H7 (cell line): Measurements from ENCODE around the genes OLA1, WIPF1, EVX2 and HOXD13.

- RAMPAGE, long total RNA: no peak
Measured at GRCh38 chr2:172438242-172438436, 10.8 kb downstream of the ITGA6 start.

- RAMPAGE, long total RNA: no peak
Measured at GRCh38 chr2:172465507-172466040, 38.2 kb downstream of the ITGA6 start.

DNA sequence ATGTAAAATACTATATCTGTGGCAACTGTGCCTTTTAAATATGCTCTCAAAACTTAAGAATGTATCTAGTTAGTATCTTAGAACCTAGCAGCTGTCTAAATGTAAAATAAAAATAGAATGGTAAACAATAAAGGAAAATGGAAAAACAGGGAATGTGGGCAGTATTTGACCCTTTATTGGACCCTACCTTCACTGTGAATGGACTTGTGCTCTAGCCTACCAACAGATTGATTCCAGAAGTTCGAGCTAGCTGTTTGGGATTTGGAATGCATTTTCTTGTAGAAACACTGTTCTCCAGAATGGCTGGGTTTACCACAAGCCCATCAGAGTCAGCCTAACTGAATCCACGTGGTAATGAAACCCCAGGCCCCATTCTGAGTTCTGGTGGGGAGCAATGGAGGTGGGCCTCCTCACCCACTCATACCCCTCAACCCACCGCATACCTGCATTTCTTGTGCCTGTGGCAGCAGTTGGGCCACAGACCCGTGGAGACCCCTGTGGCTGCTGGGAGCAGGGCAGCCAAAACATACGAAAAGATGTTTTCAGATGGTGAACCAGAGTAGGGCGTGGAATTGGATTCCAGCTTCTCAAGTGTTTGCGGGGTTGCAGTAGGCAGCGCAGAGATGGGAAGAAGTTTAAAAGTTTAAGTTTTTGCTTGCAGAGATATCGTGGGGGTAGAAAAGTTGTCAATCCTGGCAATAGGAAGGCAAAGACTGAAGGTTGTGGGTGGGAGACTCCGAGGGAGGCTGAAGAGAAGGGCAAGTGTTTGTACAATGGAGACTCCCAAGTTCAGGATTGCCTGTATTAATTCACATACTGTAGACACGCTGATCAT is 50.9 kb downstream of the ITGA6 start:
- RAMPAGE, long total RNA: no peak

GRCh38 chr2:172783052-172783503 is 47.4 kb downstream of the RAPGEF4 start:
- RAMPAGE, long total RNA: no peak

DNA sequence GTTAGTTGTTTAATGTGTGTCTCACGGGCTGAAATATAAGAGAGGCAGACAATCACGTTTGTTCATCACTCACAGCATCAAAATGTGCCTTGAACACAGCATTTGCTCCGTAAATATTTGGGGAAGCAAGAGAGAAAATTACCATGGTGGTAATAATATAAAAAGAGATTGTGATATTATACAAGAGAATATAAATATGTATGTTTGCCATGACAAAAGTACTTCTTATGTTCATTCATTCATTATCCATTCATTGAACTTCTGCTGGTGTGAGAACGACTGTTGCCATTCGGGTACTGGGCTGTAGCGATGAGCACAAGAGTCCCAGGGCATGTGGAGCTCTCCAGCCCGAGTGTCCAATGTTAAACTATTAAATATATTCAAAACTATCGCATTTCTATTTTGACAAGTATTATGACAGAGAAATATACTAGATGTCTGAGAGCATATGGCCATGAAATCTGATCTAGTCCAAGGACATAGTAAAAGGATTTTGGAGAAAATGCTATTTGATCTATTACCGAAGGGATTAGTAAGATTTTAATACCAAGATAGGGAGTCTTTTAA is 136.4 kb downstream of the MAP3K20 start:
- RAMPAGE, long total RNA: no peak

GRCh38 chr2:173991880-173992570 is 26.9 kb upstream of the SP3 start:
- RAMPAGE, long total RNA: no peak

- RAMPAGE, long total RNA: no peak
Measured at GRCh38 chr2:174071968-174072631, 106.9 kb upstream of the SP3 start.

DNA sequence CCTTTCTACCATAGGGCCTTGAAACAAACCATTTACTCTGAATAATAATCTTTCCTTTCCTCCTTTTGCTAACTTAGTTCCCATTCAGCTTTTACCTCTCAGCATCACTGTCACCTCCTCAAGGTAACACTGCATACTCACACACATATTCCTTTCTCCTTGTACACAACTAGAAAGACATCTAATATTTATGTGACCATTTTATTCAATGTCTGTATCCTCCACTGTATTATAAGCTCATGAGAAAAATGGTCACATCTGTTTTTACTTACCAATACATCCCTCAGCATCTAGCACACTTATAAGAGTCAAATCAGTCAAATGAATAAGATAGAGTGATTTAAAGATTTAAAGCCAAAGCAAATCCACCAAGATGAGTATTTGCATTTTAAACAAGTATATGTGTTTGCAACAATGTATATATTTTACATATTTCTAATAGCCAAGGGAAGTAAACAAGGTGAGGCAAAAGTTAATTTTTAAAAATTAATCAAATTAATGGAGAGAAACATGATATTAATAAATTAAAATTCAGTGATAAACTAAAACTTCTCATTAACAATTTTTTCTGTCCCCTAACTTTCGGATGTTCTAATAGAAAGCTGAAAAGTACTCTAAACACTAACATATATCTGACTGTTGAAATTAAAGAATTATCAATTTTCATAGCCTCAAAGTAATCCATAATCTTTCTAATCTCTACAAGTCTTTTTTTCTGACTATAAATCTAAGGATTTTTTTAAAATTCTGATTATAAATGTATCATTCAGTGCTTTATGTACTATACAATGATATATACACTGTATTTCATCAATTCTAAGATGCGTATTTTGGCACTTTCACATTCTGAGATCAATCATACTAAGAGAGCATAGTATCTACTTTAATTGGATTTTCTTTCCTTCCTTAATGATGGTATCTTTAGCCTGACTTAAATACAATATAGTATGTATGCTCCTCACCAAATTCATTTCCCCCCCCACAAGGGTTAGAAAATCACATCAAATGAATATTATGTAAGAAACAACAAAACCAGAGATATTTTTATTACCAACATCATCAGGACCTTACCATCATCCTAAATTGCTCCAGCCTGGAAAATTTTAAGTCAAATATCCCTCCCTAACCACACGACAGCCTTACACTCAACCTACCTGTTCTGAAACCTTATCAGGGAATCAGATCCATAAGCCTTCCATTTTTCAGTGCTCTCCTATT is 27.6 kb downstream of the OLA1 start:
- RAMPAGE, long total RNA: no peak

GRCh38 chr2:174247667-174248890 is at the start of gene OLA1:
Gene OLA1, minus strand, starts transcription at chr2:174248532.
- RAMPAGE, long total RNA: start-site peak on the minus strand at chr2:174248473-174248582, 614 reads

DNA sequence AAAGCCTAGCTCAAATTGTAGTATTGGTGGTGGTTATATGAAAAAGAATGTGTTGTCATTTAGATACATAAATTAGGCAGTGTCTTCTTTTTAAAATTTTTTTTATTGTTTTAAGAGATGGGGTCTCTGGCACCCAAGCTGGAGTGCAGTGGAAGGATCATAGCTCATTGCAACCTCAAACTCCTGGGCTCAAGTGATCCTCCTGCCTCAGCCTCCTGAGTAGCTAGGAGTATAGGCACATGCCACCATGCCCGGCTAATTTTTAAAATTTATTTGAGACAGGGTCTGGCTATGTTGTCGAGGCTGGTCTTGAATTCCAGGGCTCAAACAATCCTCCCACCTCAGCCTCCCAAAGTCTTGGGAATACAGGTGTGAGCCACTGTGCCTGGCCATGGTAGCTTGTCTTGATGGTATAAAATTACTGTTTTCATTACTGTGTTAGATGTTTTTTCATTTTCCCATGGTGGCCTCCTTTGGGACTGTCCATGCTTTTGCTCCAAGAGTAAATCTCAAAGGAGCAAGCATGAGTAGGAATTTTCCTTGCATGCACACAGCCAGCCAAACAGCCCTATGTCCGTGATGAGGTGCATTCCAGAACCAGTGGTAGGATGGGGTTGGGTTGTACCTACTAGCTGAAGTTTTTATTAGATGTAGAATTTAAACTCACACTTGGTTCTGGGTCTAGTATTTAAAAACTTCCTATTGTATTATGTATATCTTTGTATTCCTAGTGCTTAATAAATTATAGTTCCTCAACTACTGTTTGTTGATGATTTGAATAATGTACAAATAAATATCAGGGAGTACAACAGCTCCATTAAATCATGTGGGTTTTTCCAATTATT is 42.1 kb downstream of the WIPF1 start:
- RAMPAGE, long total RNA: no peak

DNA sequence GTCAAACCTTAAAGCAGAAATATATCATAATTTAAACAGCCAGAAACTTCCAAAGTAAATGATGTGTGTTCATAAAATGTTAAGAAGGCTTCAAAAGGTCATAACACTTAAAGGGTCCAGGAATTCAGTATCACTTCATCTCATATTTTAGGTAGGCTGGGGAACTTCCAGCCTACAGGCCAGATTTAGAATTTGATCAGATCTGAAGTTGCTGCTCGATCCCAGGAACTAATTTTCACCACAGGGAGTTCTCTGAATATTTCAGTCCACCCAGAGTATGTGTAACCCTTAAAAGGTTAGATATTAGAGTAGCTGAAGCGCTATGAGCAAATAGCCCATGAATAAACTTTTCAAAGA is 1.7 kb downstream of the WIPF1 start:
- RAMPAGE, long total RNA: no peak

DNA sequence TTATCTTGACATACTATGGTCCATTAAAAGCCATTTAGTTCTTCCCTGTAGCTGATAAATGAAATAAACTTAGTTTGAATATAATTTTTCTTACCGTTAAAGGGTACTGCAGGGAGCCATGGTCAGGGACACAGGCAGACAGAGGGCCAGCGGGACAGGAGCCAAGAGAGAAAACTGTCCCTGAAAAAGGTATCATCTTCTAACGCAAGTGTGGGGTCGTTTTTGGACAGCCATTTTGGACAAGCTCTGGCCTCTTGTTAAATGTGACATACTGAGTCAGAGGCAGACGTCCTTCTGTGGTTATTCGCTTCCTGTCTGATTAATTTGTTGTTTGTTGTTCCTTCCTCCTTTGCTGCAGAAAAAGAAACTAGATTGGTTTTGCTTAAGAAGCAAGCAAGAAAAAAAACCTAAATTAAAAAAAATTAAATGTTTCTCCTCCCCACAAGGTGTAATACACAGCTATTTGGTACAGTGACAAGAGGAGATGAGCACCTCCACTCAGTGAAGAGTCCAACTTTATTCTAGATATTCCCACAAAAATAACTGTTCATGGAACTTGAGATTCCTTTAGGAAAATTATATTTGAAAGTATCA is at the start of gene WIPF1:
Gene WIPF1, minus strand, starts transcription at position 298 of the 594 bp plus-strand sequence.
- RAMPAGE, long total RNA: no peak

- RAMPAGE, long total RNA: no peak
Measured at GRCh38 chr2:174608145-174608867, 10.7 kb upstream of the WIPF1 start.

DNA sequence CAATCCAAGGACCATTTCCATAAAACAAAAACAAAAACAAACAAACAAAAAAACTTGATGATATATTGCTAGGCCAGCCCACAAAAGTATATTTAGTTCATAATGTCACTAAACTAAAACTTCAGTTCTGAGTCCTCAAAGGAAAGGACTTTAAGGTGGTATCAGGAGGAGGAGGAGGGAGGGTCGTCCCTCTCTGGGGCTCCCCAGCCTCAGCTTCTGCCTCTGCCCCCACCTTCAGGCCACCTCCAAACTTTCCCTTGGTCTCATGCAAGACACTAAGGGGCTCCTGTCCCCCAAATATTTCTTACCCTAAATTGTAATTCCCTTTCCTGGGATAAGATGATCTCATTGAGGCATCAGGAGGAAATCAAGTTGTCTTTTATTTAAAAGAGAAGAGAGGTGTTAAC is 13.7 kb upstream of the WIPF1 start:
- RAMPAGE, long total RNA: no peak

- RAMPAGE, long total RNA: no peak
Measured at GRCh38 chr2:174655558-174655970, 58.0 kb upstream of the WIPF1 start.

DNA sequence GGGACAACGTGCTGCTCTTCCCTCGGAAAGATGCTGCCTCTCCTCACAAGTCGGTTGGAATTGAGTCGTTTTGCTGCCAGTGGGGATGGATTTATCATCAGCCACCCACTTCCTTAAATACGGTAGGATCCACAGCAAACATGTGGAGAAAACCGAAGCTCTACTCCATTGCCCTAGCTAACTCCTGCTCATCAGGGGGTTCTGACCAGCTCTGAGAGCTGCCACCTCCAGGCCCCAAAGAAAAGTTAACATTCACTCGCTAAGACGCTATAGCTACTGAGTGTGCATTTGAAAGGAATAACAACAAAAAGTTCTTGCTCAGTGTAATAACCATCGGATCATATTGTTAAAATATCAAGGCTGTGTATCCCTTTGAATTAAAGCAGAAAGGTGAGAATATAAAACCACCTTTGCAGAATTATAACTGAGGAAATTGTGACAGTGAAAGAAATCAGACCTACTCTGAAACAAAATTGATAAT is 80.8 kb downstream of the CHRNA1 start:
- RAMPAGE, long total RNA: no peak

GRCh38 chr2:175048353-175048876 is 43.2 kb upstream of the CHN1 start:
- RAMPAGE, long total RNA: no peak

- RAMPAGE, long total RNA: no peak
Measured at GRCh38 chr2:176083693-176084335, at the start of gene EVX2. Gene EVX2, minus strand, starts transcription at chr2:176083962.

DNA sequence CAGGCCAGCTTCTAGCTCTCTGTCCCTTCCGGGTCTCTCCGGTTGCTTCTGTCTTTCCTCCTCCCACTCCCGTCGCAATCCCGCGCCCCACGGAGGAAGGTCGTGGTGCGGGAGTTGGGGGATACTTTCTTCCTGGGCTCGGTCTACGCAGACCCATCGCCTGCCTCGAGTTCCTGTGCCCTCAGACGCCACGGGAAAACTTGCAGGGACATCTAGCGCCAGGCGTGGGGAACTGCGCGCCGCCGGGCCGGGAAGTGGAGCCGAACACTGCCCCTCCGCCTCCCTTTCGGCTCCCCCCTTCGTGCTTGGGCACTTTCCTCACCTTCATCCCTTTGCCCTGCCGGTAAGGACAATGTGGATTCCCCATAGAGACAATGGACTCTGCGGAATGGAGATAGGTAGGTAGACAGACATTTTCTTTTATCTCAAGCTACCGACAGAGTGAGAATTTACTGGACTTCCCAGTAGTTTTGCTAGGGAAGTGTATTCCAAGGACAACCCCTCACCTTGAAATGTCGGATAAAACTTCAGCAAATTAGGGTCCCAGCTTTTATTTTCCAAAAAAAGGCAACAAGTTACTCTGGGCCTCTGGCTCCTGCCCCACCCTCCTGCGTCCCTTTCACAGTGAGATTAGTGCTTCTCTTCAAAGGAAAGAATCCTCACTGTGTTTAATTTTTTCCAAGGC is 4.1 kb upstream of the HOXD13 start:
- RAMPAGE, long total RNA: no peak

GRCh38 chr2:176092566-176093614 is at the start of gene HOXD13:
Gene HOXD13, plus strand, starts transcription at chr2:176092721.
- RAMPAGE, long total RNA: no peak